ENCODE measurements around the genes DNAJC11 and TNFRSF9.

DNA sequence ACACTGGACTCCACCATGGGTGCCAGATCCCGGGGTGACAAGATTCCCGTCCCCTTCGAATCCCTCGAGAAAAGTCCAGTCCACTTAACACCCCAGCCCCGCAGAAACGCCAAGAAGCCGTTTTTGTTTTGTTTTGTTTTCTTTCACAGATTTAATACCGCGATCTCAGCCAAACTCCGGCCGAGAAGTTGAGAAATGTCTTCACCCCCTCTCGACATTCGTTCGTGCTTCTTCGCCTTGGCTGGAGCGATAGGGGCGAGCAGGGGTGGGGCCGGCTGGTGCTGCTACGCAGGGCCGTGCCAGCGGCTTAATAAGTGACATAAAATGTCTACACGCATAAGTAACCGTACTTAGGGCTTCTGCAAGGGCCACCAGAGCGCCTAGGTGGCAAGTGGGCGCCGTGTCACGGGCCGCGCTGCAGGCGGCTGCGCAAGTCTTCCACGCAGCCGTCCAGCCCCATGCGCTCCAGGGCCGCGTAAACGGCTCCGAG, 4.9 kb downstream of the TNFRSF25 start:
- RRBS, result 84% methylated on average over 3 of the region's 38 CpGs

DNA sequence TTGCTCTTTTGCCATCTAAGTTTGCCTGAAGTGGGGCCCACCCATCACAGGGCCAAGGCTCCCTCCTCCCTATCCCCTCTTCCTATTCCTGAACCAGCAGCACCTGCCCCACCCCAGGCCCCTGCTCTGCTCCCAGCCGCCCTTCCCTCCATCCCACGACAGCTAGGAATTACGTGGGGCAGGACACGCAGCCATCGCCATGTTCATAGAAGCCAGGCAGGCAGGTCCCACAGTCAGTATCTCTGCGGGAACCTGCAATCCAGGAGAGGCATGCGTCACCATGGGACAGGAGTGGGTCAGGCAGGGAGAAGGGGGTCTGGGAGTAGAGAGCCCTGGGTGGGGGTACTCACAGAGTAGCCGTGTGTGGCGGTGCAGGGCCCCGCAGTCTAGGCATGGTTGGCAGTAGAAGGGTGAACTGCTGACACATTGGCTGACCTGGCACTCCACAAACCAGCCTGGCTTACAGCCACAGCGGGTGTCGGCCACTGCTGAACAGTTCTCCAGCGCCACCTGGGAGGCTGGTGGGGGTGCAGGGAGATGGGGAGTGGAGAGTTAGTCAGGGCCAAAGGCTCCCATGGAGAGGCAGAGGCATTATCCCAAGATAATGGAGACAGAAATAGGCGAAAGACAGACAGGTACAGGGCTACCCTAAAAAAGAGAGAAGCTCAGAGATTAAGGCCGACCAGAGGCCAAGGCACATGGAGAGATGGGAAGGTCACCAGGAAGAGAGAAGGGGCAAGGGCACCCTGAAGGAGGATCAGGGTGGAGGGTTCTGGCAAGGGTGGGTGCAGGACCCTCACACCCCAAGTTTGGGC, 1.6 kb downstream of the TNFRSF25 start:
- RRBS, result no CpG with 5 or more reads among the region's 15 CpGs

DNA sequence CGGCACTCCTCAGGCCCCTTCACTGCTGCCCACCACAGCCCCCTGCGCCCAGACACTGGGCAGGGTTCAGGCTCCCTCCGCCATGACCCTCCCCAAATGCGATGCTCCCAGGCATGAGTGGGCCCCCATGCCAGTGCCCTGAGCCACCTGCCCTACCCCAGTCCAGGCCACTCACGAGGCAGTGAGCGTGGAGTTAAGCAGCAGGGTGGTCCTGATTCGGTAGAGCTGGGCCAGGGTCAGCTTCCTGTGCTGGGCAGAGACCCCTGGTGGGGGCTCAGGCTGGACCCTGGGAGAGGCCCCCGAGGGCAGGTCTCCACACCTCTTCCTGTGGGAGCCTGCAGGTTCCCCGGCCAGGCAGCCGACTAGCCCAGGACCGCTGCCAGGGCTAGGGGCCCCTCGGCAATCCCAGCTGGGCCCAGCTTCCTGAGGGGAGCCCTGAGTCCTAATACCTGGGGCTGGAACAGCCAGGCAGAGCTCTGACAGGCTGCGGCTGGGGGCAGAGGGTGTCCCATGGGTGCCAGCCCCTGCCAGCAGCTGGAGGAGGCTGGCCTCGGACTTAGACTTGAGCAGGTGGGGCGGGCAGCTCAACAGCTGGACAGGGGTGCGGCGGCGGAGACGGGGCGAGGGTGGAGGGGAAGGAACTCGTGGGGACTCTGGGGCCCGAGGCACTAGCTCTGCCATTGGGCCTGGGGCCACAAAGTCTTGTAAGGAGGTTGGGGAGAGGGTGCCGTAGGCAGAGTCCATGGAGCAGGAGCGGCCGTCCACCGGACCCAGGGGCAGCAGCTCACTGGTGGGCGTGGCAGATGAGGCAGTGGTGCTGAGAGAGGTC, 1.9 kb upstream of the TNFRSF25 start:
- RRBS, result no CpG with 5 or more reads among the region's 27 CpGs

DNA sequence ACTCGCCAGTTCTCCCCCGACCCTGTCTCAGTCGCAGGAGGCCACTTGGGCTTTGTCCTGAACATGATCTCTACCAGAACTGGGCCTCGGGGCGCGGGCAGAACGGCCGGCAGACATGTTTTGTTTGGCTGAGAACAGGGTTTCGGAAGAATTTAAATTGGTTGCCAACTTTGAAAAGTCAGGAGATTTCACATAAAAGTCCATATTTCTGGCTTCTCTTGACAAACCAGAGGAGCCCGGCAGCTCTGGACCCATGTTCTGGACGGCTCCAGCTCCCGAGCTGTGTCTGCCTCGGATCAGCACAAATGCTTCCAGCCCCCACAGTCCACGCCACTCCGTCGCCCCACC, 9.4 kb upstream of the PLEKHG5 start:
- RRBS, result 57% methylated on average over 1 of the region's 16 CpGs

DNA sequence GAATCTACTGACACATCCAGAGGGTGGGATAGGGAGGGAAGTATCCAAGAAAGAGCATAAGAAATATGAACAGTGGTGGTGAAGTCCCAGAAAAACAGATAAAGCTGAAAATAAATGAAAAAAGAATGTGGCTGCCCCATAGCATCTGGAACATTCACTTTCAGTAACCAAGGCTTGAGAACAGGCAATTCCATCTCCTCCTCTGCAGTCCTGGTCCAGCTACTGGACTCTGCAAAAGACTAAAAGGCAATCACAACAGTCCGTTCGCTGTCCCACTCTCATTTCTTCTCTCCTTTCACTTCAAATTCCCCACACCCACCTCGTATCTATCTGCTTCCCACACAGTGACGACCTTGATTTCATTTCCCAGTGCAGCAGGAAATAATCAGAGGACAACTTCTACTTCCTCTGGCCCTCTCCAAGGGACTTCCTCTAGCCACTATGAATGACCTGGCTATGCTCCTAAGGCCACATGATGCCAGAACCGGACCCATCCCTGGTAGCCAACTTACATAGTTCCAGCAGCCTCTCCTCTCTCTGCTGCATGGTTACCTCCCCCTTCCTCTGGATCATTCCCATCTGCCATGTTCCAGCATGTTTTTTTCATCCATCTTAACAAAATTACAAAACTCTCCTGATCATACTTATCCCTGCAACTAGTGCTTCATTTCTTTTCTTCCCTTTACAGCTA, 8.0 kb downstream of the NOL9 start:
- RRBS, result no CpG with 5 or more reads among the region's 5 CpGs

DNA sequence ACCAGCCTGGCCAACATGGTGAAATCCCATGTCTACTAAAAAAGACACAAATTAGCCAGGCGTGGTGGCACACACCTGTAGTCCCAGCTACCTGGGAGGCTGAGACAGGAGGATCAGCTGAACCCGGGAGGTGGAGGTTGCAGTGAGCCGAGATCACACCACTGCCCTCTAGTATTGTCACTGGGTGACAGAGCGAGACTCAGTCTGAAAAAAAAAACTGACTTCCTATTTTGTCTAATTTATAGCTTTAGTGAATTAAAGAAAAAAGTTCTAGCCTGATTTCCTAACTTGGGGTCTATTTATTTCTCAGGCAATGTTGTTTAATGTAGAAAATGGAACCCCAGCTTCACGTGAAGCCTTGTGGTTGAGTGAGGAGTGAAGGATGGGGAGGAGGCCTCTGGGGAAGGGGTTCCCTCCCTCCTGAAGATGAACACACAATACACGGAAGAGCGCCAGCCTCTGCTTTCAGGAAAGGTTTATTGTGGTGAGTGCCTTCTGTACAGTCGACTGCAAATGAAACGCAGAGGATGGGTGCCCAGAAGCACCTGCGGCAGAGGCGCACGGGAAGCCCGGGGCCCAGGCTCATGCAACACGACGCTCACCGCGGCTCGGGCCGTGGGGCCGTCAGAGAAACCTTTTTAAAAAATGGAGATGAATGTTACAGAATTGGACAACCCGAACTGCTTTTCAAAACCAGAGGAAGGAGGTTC, 9.2 kb downstream of the THAP3 start:
- RRBS, result no CpG with 5 or more reads among the region's 21 CpGs

GRCh38 chr1:6637962-6638946, 13.6 kb downstream of the THAP3 start:
- RRBS, result no CpG with 5 or more reads among the region's 28 CpGs

DNA sequence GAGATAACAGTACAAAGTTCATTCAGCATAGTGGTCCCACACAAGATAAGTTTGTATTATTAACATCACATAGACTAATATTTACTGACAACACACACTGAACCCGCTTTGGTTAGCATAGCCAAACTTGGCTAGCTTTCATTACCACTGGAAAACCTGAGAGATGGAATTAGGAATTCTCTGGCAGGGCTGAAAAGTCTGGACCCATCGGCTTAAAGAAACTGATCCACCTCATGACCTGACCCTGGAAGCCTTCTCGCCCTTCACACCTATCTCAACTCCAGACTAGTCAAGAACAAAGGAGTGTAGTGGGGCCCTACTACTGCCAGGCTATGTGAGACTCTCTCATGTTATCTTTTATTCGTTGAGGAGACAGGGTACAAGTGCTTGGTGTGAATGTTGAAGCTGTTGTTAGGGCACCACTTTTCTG, 943 bp downstream of the DNAJC11 start:
- RRBS, result no CpG with 5 or more reads among the region's 4 CpGs

GRCh38 chr1:6701088-6702097, at the start of gene DNAJC11:
TSS of gene DNAJC11 (minus strand) at chr1:6701816.
- RRBS, result 1% methylated on average over 40 of the region's 101 CpGs

DNA sequence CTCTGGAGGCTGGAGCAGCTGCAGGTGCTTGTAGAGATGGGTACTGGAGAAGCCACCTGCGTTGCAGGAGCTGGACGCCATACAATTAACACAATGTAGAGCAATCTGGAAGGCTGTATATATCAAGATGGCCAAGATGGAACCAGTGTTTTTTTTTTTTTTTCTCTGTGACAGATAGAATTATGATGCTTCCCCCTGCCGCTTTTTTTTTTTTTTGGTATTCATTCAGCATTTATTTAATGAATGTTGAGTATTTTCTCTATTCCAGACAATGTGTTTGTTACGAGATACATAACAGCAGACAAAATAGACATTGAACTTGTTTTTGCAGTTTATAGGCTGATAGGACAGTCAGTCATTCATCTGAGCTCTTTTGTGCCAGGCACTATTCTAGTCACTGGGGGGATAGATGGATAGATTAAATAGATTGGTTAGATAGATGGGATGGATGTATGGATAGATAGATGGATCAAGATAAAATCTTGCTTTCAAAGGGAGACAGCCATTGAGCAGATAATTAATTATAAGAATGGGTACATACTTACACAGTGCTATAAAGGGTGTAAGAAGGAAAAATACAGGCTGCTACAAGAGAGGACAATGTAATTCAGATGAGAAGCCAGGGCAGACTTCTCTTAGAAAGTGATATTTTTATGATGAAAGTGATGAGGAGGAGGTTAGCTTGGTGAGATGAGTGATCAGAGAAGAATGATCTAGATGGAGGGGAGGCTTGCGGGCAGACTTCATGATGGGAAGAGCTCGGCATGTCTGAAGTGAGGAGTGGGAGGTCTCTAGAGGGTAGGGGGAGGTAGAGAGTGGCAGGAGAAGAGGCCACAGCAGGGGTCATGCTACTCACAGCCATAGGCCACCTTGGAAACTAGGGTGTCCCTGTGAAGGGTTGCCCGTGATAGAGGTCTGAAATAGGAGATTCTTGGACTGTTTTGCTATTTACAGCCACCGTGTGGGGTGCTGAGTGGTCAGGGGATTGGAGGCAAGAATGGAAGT, 71.2 kb downstream of the CAMTA1 start:
- RRBS, result no CpG with 5 or more reads among the region's 8 CpGs

DNA sequence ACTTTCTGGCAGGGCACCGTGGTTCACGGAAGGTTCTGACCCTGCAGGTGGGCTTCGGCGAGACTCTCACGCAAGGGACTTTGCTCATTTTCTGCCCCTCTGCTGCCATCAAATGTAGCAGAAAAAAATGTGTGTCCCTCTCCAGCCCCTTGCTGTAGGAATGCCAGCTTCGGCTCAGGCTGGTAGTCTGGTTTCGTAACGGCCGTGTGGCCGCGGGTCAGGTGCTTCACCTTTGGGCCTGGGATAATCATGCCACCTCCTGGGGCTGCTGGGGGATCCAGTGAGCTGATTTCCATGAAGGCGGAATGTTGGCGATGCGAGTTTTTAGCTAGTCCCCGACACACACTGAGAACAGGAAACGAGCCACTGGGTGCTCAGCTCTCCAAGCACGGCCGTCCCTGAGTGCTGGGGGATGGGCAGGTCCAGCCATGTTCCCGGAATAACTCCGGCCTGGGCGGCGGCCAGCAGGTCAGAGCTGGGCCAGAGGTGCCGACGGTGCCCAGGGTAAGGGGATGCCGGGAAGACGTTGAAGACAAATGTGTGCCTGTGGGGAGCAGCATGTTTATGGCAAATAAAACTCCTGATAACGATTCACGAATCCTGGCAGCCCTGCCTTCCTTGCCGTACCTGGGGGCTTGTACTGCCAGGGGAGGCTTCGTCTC, 364.2 kb downstream of the CAMTA1 start:
- RRBS, result 4% methylated on average over 6 of the region's 30 CpGs

DNA sequence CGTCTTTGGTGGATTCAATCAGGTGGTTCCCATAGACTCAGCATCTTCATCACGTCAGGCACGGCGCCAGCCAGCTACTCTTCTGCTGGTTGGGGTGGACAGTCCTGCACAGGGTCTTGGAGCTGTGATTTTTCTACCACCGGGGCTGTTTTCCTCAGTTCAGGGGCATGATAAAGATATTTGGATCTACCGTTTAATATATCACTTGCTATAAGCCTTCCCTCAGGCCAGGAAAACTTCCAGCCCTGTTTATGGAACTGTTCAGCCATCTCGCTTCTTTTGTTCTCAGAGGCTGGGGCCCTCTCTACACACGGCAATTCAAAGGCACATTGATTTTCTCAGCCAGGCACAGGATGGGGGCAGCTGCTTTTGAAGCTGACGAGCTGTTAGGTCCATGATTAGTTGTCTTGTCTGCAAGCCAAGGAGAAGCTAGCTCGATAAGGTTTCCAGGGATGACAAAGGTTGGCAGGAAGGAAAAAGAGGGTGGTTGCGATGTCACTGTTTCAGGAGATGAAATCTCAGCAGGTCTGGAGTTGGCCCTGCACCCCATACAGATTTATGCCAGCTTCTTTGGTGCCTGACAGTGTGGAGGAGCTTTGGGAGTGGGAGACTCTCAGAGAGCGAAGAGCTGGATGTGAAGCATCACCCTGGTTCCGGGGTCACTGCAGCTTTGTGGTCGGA, 467.5 kb downstream of the CAMTA1 start:
- RRBS, result no CpG with 5 or more reads among the region's 14 CpGs

DNA sequence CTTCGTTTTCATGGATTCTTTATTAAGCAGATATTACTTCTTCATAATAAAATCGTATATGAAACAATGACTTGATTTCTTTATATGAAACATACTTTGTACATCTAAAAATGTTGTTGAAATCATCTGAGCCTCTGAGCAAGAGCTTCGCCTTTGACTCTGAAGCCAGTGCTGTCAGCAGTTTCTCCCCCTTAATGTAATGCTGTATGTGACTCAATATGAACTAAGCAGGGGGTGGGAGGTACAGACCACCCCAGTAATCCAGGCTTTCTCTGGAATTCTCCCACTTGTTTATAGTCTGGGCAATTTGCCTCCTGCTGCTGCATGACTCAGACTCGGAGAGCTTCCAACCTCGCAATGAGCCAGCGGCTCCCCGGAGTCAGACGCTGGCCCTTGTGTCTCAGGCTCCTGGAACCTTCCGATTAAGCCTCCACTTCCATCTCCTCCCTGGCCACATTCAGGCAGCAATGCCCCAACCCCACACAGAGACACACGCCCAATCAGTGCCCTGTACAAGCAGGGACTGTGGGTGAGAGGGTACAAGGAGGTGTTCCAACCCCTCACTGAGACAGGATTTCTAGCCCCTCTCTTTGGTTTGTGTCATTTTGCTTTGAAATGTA, 471.8 kb upstream of the VAMP3 start:
- RRBS, result no CpG with 5 or more reads among the region's 10 CpGs

GRCh38 chr1:7447585-7448109, 323.4 kb upstream of the VAMP3 start:
- RRBS, result no CpG with 5 or more reads among the region's 10 CpGs

DNA sequence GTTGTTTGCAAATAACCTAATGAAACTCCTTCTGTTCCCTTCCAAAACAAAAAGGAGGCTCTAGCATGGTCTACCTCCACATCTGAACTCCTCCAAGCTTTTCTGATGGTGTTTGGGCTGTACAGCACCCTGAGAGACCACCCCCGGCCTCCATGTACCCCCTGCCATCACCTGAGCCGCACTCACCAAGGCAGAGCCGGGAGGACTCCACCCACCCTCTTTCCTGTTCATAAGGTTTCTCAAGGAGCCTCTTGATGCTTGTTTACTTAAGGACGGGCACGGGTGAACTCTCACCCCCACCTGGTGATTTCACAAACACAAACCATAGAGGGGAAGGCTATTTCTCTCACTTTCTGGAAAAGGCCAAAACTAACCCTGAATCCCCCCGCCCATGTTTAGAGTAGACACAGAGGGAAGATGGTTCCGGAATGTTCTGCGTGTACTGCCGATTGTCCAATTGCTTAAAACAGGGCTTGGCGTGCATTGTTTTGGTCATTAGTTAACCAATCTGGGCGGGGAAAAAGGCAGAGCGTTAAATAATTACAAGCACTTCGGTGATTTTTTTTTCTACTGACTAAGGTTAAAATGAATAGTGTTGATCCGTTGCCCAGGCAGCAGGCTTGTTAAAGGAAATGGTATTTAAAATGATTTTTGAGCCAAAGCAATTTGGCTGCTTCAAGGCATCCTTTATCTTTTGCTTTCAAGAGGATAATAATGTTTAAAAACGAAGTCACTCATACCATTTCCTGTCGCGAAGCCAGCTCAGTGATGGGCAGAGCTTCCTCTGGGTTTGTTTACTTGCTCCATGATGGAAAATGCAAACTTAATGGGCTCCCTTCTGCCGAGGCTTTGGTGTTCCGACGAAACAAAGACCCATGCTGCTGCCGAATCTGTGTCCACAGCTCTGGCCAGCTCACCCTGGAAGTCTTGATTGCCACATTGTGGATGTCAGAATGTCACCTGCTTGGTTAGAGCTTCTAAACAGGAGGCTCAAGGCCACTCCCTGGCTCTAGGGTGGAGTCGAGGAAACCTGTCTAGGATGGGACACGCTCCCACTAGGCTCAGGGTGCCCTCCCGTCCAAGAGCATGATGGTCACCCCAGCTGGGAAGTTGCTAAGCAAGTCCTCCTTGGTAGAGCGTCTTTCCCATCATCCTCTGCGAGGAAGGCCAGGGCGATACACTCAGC, 279.7 kb upstream of the VAMP3 start:
- RRBS, result 27% methylated on average over 3 of the region's 27 CpGs

DNA sequence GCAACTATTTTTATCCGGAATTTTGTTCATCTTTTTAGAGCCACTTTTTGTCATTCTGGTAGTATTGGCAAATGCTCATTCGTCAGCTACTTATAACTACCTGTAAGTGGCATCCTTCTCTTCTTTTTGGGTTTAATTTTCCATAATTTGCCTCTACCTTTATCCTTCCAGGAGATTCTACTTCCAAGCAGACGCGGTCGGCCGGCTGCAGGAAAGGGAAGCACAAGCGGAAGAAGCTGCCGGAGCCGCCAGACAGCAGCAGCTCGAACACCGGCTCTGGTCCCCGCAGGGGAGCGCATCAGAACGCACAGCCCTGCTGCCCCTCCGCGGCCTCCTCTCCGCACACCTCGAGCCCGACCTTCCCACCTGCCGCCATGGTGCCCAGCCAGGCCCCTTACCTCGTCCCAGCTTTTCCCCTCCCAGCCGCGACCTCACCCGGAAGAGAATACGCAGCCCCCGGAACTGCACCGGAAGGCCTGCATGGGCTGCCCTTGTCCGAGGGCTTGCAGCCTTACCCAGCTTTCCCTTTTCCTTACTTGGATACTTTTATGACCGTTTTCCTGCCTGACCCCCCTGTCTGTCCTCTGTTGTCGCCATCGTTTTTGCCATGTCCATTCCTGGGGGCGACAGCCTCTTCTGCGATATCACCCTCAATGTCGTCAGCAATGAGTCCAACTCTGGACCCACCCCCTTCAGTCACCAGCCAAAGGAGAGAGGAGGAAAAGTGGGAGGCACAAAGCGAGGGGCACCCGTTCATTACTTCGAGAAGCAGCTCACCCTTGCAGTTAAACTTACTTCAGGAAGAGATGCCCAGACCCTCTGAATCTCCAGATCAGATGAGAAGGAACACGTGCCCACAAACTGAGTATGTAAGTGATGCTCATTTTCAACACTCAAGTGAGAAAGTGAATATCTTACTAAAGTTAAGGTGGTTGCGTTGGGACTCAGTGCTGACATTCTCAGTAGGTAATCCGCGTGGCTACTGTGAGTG, 25.6 kb downstream of the UTS2 start:
- RRBS, result no CpG with 5 or more reads among the region's 41 CpGs

GRCh38 chr1:7912919-7913404, 27.7 kb downstream of the TNFRSF9 start:
- RRBS, result 45% methylated on average over 4 of the region's 12 CpGs

DNA sequence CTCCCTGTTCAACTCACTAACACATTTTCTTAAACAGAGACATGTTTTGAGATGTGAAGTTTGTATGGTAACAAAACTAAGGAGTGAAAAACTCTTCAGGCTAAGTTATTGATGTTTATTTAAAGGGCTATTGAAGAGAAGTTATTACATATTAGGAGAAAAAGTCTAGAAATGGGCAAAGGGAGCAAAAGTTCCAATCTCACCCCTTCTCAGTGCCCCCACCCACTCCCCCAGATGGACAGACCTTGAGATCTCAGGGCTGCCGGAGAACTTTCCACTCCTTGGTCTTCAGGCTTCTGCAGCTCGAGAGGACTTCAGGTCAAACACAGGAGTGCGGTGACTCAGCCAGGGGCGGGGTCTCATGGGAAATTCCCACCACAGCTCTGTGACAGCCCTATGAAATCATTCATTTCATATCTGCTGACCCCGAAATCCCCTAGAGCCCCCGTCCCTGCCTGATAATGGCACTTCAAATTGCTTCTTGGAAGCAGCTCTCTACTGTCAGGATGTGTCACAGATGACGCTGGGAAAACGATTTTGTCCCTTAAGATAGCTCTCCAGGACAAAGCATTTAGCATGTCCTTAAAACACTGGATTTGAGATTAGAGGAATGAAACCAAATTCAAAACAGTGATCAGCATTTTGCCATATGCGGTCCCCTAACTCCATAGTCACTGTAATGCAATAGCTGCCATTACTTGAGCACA, at the start of gene TNFRSF9:
TNFRSF9 (minus strand) TSS at position 300 of the 707 bp plus-strand sequence.
- RRBS, result no CpG with 5 or more reads among the region's 9 CpGs

DNA sequence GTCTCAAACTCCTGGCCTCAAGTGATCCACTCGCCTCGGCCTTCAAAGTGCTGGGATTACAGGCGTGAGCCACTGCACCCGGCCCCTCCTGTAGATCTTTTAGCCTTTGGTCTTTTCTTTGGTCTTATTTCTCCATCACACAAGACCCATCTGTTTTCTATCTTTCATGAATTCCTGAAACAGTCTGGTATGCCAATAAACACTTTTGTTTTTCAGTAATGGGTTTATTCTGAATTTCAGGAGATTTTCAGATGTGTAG, 23.2 kb downstream of the ERRFI1 start:
- RRBS, result no CpG with 5 or more reads among the region's 4 CpGs

DNA sequence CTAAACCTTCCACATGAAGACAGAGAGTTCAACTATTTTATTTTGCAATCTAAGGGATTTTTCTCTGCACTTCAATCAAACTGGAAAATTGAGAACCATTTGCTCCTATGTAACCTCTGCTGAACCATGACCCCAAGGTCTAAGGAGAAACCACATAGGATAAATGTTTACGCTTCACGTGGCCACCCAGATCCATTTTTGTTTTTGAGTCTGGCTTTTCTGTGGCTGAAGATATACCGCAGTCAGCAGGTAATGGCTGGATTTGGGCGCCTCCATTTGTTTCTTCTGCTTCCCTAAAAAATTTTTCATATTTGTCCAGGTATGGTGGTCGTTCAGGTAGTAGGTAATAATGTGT, 13.1 kb downstream of the ERRFI1 start:
- RRBS, result no CpG with 5 or more reads among the region's 5 CpGs

Measured in hTERT-HM (cell line).